Brain (tissue), 1 donor: ENCODE measurements around the genes KIF19, GPR142 and GPRC5C.

GRCh38 chr17:72540103-72540807 is 419.4 kb downstream of the SOX9 start:
- RRBS: 1% methylated on average over 11 of the region's 44 CpGs

GRCh38 chr17:73091381-73092404 is 795 bp downstream of the SLC39A11 start:
- RRBS: 0% methylated on average over 4 of the region's 23 CpGs

DNA sequence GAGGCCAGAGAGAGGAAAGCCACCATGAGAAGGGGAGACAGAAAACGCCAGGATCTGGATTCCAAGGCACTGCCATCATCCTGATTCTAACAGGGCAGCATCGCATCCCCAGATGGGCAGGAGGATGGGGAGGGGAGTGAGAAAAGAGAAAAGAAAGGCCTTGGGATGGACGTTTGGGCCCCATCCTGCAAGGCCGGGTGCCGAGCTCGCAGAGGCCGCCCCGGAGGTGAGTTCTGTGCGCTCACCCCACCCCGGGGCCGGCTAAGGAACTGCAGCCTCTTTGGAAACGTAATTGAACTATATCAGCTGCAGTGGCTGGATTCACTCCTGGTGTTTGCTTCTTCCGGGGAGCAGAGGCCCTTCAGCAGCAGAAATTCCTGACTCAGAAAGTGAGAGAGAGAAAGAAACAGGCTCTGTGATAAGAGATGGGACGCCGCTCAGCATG is 8.6 kb upstream of the SSTR2 start:
- RRBS: 2% methylated on average over 3 of the region's 15 CpGs

DNA sequence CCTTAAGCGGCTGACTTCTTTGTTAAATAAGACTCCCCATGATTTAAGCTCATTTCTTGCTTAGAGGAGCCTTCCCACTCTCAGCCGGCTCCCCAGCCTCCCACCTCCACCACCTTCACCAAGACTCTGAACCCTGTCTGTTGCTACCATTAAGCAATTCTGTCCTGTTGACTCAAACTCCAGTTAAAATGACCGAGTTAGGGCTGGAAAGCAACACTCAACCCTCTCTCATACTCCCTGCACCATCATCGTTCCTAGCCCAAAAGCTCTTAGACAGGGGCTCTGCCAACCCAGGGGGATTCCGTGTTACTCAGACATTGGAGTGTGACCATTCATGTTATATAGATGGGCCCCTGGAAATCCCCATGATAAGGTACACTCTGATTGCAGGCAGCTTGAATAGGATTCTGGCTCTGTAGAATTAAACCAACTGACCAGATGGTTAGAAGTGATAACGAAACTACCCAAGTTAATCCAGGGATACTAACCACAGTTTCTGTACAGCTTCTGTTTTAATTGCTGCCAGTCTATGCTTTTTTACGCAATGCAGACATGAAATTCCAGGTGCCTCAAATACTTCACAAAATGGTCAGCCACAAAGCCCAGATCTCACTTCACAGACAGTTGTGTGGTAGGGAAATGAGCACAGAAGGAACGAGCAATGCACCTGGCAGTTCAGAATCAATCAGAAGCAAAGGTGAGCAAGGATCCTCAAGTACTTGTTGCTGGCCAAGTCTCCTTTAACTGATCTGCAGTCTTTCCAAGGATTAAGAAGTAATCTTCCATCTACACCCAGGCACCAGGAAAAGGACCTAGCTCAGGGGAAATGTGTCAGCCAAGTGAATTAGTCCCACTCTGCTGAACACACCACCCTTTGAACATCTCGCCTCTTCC is 2.1 kb downstream of the SSTR2 start:
- RRBS: no CpG with 5 or more reads among the region's 9 CpGs

DNA sequence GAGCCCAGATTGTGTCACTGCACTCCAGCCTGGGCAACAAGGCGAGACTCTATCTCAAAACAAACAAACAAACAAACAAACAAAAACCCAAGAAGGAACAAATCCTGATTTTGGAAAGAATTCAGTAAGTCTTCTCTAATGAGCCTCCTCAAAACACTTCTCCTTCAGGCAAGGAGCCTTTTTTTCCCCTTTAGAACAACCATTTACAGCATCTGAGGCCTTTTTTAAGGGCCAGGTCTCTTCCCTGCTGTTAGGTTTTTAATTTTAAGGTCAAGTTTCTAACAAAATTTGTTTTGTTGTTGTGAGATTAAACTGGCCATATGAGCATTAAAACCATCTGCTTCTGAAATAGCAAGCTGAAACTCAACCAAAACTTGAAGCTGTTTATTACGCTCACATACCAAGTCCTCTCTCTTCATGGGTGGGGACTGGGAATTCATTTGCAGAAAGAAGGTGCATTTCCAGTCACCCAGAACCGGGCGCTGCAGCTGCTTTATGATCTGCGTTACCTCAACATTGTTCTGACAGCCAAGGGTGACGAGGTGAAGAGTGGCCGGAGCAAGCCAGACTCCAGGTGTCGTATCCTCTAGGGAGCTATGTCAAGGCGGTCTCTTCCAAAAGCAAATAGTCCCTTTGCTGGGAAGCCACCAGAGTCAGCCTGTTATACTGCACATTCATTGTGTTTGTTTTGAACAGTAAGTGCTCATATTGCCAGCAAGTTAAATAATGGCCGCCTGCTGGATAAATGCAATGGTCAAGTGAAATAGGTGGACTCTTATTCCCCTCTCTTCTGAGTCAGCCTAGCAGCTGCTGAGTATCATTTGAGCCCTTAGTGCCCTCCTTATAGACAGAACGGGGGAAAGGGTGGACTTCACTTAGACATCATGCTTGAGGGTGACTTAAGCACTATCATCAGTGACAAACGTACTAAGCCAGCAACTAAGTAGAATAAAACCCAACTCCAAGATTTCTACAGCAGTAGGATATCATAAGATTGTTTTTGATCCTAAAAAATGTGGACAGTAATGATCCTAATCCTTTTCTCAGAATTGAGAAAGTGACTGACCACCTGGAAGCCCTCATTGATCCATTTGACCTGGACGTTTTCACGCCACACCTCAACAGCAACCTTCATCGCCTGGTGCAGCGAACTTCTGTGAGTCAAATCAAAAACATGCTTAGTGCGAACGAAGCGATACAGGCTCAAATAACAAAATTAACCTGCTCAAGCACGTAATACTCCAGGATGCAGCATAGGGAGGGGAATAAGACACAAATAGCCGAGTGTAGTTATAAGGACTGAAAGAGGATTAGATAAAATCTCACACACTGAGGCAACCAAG is 12.7 kb downstream of the COG1 start:
- RRBS: 94% methylated on average over 3 of the region's 21 CpGs

DNA sequence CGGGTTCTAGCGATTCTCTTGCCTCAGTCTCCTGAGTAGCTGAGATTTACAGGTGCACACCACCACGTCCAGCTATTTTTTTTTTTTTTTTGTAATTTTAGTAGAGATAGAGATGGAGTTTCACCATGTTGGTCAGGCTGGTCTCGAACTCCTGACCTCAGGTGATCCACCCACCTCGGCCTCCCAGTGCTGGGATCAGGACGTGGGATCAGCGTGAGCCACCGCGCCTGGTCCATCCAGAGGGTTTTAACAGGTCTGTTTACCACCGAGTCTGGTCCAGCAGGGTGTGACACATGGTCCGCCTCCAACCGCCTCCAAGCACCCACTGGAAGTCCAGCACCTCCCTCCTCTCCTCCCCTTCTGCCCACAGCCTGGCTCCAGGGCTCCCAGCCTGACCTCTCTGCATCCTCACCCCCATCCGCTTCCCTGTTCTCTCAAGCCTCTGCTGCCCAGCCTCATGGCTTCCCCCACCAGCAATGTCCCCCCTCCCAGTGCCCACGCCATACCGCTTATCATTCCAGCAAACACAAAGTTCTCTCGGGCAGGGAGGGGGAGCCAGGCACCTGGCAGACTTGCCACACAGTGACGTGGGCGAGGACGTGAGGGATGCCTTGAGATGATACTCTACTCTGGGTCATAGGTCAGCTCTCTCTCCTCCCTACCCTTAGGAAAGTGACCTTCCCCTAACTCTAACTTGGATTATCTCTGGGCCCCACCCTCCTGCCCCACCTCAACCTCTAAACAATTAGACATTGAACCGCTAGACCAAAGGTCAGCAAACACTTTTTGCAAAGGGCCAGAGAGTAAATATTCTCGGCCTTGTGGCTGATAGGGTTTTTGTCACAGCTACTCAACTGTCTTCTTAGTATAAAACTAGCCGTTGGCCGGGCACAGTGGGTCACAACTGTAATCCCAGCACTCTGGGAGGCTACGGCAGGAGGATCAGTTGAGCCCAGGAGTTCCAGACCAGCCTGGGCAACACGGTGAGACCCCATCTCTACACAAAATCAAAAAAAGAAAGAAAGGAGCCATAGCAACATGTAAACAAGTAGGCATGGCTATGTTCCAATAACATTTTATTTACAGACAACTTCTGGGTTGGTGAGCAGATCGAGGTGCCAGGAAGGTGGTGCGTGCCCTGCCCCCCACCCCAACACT is 23.1 kb downstream of the CDC42EP4 start:
- RRBS: no CpG with 5 or more reads among the region's 27 CpGs

GRCh38 chr17:73298449-73298825 is 13.4 kb downstream of the CDC42EP4 start:
- RRBS: no CpG with 5 or more reads among the region's 3 CpGs

GRCh38 chr17:73613057-73614288 is 30.8 kb downstream of the SDK2 start:
- RRBS: no CpG with 5 or more reads among the region's 29 CpGs

GRCh38 chr17:73777422-73777710 is 133.1 kb upstream of the SDK2 start:
- RRBS: no CpG with 5 or more reads among the region's 5 CpGs

DNA sequence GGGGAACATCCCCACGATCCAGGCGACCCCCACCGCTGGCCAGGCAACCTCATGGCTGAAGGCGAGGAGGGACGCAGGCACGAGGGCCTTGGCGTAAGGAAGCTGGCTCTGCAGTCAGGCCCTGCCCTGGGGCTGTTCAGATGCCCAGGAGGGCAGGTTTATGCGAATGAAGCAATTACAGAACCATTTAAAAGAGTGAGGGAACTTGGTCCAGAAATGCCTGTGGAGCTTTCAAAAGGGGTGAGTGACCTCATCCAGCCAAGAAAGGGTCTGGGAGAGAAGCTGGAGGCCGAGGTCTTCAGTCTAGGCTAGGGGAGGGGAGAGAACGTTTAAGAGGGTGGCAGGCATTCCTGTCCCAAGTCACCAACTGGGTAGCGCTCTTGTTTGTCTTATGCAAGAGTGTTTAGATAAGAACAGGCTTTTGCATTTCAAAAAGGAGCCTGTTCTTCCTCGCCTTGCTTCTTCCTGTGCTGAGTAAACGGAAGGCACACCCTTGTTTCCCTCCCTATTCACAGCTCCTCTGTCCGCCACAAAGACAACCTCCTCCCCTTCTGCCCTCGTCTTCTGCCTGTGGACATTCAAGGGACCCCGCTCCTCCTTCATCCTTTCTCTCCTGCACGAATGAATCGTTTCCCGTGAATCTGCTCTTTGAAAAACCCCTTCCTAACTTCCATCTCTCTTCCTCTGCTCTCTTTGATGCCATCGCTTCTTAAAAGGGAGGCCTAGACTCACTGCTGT is 183.6 kb upstream of the SDK2 start:
- RRBS: no CpG with 5 or more reads among the region's 20 CpGs

DNA sequence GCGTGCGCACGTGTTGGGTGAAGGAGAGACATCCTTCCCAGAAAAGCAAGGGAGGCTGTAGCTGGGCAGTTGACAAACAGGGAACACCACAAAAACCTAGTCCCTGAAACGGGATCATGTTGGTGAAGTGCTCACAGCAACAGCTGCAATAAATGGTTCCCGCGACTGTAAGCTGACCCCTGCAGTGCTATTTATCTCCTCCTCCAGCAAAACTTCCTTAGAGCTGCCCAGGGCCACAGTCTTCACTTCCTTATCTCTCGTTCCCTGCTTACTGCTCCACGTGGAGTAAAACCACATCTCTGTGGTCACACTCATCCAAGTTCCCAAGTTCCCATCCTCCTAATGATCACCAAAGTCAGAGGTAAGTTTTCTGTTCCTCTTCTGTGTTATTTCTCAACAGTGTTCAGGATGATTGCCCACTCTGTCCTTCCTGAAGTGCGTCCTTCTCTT is 40.0 kb upstream of the RPL38 start:
- RRBS: no CpG with 5 or more reads among the region's 9 CpGs

DNA sequence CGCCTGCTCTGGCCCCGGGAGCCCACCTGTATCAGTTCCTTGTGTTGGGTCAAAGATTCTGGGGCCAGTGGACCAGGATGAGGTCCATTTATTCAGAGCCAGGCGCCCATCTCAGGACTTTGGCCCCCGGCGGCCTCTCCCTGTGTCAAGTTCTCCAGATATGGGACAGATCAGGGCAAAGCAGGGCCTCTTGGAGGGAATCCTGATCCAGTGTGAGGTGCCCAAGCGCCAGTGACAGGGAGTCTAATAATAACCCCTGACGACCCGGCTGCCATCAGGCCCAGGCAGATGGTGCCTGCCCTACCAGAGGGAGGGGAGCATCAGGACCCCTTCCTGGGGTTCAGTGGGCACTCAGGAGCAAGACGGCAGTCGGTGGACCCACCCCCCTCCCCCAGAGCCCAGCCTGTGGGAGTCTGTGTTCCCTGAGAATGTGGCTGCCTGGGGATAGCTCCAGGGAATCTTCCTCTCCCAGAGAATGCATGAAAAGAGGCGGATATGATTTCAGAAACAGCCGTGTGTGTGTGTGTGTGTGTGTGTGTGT is 1.4 kb downstream of the TTYH2 start:
- RRBS: 16% methylated on average over 3 of the region's 12 CpGs

DNA sequence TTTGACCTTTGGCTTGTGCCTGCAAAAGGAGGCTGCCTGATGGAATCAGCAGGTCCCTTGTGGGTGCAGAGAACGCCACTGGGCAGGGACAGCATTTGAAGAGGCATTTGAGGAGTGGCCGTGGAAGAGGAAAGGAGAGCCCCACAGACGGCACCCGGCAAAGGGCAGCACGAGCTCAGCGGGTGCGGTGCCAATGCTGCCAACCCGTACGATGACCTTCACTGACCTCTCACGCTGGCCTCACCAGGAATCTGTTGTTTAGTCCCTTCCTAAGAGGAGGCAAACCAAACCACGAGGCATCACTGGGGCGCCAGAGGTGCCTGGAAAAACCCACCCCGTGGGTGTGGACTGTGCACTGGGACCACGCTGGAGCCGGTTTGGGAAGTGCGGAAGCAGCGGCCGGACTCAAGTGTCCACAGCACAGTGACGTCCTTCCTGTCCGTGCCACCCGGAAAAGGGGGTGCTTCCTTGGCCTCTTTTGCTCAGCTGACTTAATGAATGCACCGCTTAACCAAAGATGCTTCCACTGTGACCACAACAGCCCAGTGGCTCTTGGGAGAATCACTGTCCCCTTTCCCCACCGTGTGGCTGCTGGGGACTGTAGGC is 9.0 kb upstream of the KIF19 start:
- RRBS: 56% methylated on average over 3 of the region's 23 CpGs

GRCh38 chr17:74325776-74326448 is at the start of gene KIF19:
TSS of gene KIF19 (plus strand) at chr17:74326226.
- RRBS: under 1% methylated on average over 16 of the region's 76 CpGs

DNA sequence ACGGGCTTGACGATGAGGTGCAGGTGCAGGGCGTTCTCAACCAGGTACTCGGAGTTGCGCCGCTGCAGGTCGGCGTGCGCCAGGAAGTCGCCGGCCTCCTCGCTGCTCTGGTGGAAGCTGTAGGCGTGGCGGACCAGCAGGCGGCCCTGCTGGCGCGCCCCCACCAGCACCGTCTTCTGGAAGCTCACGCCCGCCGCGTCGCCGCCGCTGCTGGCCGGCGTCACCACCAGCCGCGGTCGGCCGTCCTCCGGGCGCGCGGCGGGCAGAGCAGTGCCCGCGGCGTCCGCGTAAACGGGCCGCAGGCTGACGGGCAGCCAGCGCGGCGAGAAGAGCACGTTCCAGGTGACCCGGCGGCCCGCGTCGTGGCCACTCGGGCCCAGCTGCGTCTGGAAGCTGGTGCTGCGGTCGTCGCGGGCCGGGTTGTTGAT is 5.0 kb downstream of the BTBD17 start:
- RRBS: 50% methylated on average over 33 of the region's 60 CpGs

DNA sequence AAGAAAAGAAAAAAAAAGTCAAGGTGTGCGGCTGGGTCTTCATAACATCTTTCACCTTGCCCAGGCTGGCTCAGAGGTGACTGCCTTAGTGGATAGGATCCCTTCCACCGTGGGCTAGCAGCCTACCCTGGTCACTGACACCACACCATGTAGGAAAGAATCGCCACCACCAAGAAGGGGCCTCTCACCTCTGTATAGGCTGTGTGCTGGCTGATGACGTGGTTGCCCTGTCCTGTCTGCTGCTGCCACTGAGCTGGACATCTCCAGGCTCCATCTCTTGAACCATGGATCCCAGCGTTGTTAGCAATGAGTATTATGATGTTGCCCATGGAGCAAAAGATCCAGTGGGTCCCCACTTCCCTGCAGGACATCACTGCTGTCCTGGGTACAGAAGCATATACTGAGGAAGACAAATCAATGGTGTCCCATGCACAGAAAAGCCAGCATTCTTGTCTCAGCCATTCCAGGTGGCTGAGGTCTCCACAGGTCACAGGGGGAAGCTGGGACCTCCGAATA is at the start of gene GPR142:
GPR142 (plus strand) TSS at position 307 of the 516 bp plus-strand sequence.
- RRBS: no CpG with 5 or more reads among the region's 6 CpGs

DNA sequence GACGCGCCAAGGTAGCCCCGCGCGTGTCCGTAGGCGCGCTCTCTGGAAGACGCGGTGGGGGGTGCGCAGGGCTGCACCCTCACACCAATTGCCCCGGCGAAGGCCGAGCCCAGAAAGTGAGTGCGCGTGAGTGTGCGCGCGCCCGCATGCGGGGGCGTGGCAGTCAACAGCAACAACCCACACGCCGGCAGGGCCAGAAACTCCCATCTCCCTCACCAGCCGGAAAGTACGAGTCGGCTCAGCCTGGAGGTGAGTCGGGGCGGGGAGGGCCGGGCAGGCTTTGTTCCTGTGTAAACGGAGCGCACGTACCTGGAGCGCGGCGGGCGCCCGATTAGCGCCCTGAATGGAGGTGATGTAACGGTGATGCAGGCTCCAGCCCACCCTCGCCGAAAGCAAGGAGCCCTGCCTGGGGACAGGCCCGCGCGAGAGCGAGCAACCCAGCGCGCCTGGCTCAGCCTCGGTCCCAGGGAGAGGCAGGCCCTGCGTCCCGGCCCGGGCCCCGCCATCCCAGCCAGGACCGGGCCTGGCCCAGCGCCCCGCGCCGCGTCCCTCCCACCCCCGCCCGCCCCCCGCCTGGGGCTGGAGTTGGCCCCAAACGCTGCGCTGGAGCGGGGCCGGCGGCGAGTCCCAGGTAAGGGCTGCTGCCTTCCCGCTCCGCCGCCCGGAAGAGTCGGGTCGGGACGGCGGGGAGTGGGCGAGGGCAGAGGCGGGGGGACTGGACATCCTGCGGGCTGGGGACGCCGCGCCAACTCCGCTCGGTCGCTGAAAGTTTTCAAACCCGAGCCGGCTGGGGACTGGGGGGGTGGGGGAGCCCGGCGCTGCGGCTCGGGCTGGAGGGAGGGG is at the start of gene GPRC5C:
GPRC5C (plus strand) TSS at position 196 of the 843 bp plus-strand sequence.
- RRBS: 2% methylated on average over 35 of the region's 91 CpGs

GRCh38 chr17:74432980-74434241 is 1.5 kb downstream of the GPRC5C start:
- RRBS: 22% methylated on average over 6 of the region's 31 CpGs

- RRBS: no CpG with 5 or more reads among the region's 5 CpGs
Observed at GRCh38 chr17:74468862-74469379, 2.5 kb downstream of the CD300A start.

GRCh38 chr17:74529750-74530151 is 1.5 kb downstream of the CD300LB start:
- RRBS: no CpG with 5 or more reads among the region's 8 CpGs